Foreskin fibroblast (primary cell): ENCODE measurements around the genes STX4 and VKORC1.

DNA sequence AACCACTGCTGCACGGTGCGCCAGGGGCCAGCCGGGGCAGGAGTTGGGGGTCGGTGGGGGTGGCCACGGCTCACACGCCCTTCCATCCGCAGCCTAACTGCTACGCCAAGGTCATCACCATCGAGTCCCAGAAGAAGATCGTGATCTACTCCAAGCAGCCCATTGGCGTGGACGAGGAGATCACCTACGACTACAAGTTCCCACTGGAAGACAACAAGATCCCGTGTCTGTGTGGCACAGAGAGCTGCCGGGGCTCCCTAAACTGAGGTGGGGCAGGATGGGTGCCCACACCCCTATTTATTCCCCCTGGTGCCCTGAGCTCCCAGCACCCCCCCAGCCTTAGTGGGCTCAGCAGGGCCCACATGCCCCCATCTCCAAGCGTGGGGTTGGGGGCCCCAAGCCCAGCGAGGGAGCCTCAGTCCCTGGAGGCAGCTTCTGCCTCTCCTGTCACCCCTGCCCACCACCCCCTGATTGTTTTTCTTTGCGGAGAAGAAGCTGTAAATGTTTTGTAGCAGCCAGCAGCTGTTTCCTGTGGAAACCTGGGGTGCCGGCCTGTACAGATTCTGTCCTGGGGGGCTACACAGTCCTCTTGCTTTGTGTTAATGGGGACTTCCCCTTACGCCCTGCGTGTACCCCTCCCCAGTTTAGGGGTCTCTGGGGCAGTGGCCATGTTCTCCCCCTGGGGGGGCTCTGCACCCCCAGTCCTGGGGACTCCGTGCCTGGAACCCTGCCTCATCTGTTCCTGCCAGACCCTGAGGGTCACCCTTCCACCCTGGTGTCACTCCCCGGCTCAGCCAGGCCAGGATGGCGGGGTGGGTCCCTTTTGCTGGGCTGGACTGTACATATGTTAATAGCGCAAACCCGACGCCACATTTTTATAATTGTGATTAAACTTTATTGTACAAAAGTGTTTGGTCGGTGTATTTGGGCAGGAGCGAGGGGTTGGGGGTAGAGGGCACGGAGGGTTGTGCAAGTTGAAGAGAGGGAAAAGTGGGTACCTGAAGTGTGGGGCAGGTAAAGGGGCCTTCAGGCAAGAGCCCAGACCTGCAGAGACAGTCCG lies 919 bp upstream of the HSD3B7 start:
- RRBS = 91% methylated on average over 3 of the region's 31 CpGs

- RRBS = no CpG with 5 or more reads among the region's 9 CpGs
Observed at GRCh38 chr16:30988109-30988418, 3.1 kb downstream of the HSD3B7 start.

DNA sequence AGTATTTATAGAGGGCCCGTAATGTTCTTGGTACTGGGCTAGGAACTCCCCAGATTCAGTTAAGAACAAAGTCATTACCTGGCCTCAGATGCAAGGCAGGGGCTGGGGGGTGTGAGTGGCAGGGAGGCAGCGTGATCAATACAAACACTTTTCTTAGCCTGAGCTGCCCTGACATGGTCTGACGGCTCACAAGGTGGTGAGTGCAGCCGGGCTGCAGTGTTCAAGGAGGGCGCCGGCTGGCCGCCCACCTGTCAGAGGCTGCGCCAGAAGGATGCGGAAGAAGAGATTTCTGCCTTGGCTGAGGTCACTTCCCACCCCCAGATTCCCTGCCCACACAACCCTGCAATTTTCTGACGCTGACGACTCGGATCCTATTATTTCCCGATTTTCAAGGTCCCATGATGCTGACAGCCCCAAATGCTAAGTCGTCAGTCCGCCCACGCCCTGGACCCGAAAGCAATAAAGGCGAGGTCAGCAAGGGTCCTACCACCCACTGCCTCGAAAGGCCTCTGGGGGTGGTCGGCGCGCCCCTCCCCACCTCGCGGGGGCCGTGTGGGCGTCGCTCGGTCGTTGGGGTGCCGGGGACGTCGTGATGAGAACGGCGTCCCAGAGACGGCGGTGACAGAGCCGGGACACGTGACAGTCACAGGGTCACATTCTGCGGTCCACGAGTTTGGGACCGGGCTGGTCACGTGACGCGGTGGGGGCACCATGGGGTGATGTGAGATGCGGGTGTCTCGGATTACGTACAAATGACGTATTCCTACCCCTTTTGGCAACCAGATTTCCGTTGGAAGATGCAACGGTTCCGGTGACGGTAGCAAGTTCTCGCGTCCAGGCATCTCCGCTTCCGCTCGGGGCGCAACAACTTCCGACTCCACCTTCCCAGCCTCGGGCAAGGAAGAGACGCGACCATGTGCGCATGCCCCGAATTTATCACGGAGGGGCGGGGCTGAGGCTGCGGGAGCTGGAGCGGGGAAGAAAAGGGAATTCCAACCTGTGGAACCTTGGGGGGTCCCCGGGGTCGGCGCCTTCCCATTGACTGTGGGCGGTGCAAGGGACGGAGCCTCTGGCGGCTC lies at the start of gene STX4:
Gene STX4 (plus strand): TSS at position 952 of the 1,079 bp plus-strand sequence.
- RRBS = 2% methylated on average over 12 of the region's 74 CpGs

GRCh38 chr16:31034125-31034820 lies 915 bp downstream of the STX4 start:
- RRBS = 1% methylated on average over 5 of the region's 19 CpGs

GRCh38 chr16:31094294-31095182 lies at the start of gene VKORC1:
TSS of gene VKORC1 (minus strand) at chr16:31094797.
- RRBS = 1% methylated on average over 16 of the region's 77 CpGs

DNA sequence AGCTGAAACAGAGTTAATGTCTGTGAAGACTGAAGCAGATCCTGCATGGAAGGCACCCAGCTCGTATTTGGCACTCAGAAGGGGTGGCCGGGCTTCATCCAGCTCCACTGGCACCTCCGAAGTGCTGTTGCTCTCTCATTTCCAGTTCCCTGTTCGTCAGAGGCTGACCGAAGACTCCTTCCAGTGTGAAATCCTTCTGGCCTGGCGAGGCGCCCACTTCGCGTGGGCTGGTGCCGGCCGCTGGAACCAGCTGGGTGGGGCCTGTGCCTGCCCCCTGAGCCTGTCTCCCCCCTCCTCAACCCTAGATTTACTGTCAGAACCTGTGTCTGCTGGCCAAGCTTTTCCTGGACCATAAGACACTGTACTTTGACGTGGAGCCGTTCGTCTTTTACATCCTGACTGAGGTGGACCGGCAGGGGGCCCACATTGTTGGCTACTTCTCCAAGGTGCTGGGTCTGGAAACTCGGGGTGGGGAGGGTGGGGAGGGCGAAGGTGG lies 5.8 kb downstream of the PRSS8 start:
- RRBS = no CpG with 5 or more reads among the region's 17 CpGs

DNA sequence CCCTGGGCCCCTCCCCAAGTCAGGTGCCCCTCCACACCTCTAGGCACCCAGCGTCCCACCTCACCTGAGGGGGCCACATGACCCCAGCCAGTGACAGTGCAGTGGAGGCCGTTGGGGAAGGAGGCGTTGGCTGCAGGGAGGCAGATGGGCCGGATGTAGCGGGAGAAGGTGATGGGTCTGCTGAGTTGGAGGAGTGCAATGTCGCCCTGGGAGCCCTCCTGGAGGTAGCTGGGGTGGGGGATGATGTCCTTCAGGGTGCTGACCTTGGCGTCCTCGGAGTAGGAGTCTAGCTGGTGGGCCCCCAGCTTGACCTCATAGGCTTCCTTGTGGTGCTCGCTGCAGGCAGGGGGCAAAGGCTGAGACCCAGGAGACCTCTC lies 2.9 kb downstream of the PRSS8 start:
- RRBS = no CpG with 5 or more reads among the region's 9 CpGs

- RRBS = no CpG with 5 or more reads among the region's 34 CpGs
Observed at GRCh38 chr16:31181042-31181886, 1.3 kb downstream of the FUS start.

- RRBS = no CpG with 5 or more reads among the region's 13 CpGs
Observed at GRCh38 chr16:31194405-31195571, 7.8 kb downstream of the PYCARD start.

- RRBS = no CpG with 5 or more reads among the region's 9 CpGs
Observed at GRCh38 chr16:31260625-31260939, 807 bp downstream of the ITGAM start.

DNA sequence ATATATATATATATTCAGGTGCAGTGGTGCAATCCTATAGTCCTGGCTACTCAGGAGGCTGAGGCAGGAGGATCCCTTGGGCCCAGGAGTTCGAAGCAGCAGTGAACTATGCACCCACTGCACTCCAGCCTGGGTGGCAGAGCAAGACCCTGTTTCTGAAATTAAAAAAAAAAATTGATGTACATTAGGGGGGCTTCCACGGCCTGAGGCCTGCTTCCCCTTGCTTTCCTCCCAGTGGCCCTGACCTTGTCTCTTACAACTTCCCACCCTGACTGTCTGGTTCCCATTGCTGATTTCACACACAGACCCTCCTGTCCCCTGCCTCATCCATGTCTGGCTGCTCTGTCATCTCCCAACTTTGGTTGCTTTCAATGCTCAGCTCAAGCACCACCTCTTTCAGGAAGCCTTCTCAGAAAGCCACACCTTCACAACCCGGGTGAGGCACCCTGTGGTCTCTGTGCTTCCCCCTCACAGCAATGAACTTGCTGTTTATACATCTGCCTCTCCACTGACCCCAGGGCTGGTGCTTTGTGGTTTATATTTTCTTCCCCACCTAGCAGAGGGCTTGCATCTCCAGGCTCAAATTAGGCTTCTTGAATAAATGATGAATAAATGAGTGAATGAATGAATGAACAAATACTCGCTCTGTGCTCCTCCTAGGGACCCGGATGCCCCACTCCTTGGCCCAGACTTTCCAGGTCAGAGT lies 667 bp upstream of the ITGAX start:
- RRBS = no CpG with 5 or more reads among the region's 5 CpGs

DNA sequence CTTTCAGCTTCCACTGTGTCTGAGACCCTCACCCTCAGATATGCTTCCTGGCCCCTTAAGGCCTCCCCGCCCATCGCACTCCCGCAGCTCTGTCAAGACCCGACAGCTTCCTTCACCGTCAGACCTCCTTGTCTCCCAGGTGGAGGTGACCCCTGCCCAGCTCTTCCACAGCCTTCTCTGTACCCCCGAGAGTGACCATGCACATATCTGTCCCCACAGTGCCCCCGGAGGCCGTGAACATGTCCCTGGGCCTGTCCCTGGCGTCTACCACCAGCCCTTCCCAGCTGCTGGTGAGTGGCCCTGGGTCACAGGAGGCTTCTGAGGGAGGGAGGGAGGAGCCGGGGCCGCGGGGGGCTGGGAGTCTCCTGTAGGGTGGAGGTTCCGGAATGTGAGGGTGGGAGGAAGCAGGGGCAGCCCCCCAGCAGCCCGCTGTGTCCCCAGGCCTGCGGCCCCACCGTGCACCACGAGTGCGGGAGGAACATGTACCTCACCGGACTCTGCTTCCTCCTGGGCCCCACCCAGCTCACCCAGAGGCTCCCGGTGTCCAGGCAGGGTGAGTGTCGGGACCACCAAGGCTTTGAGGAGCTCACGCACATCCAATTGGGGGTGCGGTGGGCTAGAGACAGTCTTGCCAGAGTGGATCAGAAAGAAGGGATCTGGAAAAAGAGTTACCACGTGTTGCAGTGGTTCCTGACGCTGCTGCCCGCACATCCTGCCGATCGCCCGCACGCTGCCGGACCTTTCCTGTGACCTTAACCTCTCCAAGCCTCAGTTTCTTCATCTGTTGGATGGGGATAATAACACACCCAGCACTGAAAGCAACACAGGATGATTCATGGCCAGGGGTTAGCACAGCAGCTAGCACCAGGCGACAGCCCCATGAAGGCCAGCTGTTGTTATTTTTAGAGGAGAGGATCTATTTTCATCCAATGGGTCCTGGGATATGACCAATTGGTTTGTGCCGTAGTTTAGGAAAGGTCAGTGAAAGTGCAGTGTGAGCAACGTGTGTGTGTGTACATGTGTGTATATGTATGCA lies 2.2 kb downstream of the ITGAX start:
- RRBS = 41% methylated on average over 10 of the region's 34 CpGs

DNA sequence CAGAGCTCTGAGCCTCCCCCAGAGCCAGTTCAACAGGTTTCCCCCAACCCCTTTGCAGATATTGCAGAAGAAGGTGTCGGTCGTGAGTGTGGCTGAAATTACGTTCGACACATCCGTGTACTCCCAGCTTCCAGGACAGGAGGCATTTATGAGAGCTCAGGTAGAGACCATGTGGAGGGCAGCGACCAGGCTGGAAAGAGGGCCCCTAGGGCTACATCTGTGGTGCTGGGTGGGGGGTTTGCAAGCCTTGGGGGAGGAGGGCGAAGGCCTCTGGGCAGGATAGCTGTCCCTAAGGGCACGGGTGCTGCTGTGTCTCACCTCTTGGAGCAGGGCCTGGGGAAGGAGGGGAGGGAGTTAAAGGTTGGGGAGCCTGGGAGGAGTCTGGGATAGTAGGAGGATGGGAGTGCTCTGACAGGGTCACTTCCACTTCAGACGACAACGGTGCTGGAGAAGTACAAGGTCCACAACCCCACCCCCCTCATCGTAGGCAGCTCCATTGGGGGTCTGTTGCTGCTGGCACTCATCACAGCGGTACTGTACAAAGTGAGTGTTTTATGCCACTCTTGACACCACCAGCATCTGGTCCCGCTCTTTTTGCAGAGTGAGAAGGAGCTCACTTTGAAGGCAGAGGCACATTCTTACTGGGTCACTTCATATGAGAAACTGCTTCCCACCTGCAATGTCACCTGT lies 12.5 kb upstream of the ITGAD start:
- RRBS = no CpG with 5 or more reads among the region's 13 CpGs

GRCh38 chr16:31404378-31405074 lies 11.4 kb downstream of the ITGAD start:
- RRBS = no CpG with 5 or more reads among the region's 7 CpGs

DNA sequence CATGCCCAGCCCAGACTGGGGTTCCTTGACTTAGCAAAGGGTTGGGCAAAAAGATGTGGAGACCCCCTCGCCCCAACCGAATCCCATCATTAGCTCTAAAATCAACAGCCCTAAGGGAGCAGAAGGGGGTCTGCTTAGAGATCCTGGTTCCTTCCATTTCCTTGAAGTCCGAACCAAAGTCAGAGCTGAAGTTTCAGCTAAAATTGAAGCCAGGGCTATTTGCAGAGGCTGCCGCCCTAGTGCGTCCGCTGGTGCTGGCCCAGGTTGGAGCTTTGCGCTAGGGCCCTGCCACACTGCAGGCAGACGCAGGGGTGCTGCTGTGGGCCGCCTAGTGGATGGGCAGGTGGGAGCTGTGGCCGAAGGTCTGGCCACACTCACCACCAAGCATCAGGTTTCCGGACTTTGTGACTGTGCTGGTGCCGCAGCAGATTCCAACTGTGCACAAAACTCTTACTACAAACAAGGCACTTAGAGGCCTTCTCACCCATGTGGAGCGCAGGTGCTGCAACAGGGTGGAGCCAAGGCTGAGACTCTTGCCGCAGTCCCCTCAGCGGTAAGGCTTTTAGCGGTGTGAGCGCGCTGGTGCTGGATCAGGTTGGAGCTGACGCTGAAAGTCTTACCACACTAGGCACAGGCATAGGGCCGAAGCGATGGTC lies 1.4 kb upstream of the ARMC5 start:
- RRBS = no CpG with 5 or more reads among the region's 21 CpGs

GRCh38 chr16:31462484-31463059 lies 3.3 kb downstream of the ARMC5 start:
- RRBS = 91% methylated on average over 3 of the region's 18 CpGs

- RRBS = no CpG with 5 or more reads among the region's 17 CpGs
Observed at GRCh38 chr16:31490329-31491035, 7.6 kb downstream of the SLC5A2 start.

DNA sequence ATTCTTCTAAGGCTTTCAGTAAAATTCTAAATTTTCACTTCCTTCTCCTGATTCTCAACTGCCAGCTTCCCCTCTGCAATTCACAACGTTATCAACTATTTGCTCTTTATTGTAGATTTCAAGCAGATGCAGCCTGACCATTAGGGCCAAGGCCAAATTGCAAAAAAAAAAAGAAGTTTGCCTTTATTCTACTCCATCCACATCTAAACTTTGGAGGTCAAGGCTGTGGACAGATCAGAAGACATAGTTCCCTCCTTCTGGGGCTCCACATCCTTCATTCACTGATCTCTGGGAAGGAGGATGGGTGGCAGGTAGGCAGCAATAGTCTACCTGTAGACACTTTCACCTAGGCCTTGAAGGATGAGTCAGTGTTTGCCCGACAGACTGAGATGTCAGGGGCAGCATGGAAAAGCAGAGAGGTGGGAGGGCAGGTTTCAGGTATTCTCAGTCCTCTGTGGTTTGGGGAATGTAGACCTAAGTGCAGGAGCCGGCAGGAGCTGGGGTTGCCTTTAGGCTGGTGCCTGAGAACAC lies 11.4 kb upstream of the KRBOX5 start:
- RRBS = no CpG with 5 or more reads among the region's 3 CpGs

GRCh38 chr16:31714063-31714575 lies 1.1 kb downstream of the KRBOX5 start:
- RRBS = no CpG with 5 or more reads among the region's 6 CpGs

DNA sequence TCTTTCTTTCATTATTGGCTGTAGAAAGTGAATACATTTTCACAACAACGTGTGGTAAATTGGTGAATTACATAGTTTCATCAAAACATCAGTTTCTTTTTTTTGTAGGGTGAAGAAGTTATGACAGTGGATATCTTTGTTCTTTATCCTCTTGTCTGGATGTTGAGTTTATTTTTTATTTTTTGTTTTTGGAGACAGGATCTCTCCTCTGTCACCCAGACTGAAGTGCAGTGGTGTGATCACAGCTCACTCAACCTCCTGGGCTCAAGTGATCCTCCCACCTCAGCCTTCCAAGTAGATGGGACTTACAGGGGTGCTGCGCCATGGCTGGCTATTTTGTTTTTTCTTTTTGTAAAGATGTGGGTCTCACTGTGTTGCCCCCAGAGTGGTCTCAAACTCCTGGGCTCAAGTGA lies 2.4 kb downstream of the ZNF267 start:
- RRBS = no CpG with 5 or more reads among the region's 2 CpGs